SK-N-DZ (cell line): ENCODE measurements around a stretch of chr22.

DNA sequence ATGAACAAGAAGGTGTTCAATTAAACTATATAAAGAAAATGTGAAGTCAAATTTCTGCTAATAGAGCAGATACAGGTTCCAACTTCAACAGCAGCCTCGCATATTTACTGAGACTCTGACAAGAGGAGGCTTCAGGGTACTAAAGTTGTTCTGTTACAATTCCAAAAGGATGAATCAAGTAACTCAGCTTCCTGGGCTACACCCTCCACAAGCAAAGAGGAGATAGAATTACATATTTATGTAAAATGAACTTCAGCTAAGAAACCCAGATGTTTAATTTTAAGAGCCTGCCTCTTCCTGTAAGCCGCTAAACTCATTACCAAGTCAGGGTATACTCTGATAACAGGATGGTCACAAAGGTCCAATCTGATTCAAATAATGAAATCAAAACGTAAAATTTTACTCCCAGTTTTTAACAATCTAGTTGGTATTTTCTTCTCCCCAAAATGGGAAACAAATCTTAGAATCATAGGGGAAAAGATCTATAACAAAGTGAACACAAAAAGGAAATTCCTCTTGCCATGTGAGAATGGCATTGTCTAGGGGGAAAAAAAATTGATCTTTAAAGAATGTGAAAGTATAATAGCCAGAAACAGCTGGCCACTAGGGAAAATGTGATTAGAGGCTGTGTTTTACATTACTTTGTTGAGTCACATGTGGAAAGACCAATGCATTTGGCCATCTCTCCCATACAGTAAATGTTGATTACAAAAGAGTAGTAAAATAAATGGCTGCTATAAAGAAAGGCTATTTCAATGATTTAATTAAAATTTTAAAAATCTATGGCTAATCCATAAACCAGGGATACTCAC is 30.9 kb downstream of the CHEK2 start:
RAMPAGE:
- cytosol, long total RNA = no peak
- nucleus, long total RNA = no peak

RAMPAGE:
- cytosol, long total RNA = no peak
- nucleus, long total RNA = no peak
Observed at GRCh38 chr22:28772259-28772498, 316 bp upstream of the CCDC117 start.

RAMPAGE:
- cytosol, long total RNA = no peak
- nucleus, long total RNA = no peak
Observed at GRCh38 chr22:28903042-28903409, 19.7 kb downstream of the ZNRF3 start.

RAMPAGE:
- cytosol, long total RNA = no peak
- nucleus, long total RNA = no peak
Observed at GRCh38 chr22:28917795-28918529, 34.6 kb downstream of the ZNRF3 start.

GRCh38 chr22:29117771-29118321 is 45.0 kb downstream of the KREMEN1 start:
RAMPAGE:
- cytosol, long total RNA = no peak
- nucleus, long total RNA = no peak

DNA sequence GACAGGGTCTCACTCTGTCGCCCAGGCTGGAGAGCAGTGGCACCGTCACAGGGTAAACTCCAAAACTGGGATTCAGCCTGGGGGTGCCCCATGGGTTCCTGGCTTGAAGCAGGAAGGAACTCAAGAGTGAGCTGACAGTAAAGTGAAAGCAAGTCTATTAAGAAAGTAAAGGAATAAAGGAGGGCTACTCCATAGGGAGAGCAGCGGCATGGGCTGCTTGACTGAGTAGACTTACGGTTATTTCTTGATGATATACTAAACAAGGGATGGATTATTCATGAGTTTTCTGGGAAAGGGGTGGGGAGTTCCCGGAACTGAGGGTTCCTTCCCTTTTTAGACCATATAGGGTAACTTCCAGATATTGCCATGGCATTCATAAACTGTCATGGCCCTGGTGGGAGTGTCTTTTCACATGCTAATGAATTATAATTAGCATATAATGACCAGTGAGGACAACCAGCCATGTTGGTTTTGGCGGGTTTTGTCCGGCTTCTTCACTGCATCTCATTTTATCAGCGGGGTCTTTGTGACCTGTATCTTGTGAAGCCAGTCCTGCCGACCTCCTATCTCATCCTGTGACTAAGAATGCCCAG is 52.9 kb upstream of the EMID1 start:
RAMPAGE:
- cytosol, long total RNA = no peak
- nucleus, long total RNA = no peak

RAMPAGE:
- cytosol, long total RNA = no peak
- nucleus, long total RNA = no peak
Observed at GRCh38 chr22:29260127-29260864, 7.5 kb downstream of the RHBDD3 start.

RAMPAGE:
- cytosol, long total RNA = no peak
- nucleus, long total RNA = no peak
Observed at GRCh38 chr22:29270239-29271200, 2.5 kb downstream of the EWSR1 start.

DNA sequence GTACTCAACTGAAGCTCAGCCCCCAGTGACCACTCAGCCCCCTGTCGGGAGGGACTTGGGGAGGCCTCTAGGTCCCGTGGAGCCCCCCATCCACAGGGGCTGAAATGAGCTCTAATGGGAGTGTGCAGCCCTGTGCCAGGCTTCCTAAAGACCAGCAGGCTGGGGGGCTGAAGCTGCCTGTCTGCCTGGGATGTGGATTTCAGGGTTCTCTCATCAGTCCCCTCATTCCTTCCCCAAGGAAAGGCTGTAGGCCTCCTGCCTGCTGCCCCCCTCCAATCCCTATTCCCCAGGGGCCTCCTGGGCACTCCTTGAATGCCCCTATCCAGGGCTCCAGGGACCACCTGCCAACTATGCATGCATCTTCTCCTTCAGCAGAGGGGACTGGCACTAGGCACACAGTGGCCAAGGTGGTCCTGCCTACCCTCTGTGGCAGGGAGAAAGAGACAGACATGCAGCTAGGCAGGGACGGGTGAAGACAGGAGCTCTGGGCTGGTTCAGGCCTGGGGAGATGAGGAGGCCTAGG is 3.0 kb upstream of the RASL10A start:
RAMPAGE:
- cytosol, long total RNA = no peak
- nucleus, long total RNA = no peak

DNA sequence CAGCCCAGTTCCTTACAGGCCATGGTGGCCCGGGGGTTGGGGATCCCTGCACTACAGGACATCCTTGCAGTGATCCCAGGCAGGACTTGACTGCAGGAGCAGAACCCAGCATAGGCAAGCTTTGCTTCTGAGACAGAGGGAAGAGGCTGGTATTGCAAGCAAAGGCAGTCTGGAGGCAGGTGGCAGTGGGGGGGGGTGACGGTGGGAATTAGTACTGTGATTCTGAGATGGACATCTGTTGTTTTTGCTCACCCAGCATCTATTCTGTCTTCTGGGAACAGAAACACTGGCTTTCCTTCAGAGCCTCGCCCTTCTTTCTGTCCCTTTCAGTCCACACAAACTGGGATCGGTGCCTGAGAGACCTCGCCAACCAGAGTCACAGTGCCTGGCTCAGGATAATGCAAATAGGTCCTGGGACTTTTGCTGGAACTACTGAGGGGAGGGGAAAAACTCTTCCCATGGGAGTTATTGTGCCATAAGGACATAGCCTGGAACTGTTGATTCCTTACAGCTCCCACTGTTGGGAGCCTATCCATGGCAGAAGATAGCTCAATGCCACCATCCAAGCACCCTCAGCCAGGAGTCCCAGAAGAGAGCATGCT is 31.2 kb upstream of the RASL10A start:
RAMPAGE:
- cytosol, long total RNA = no peak
- nucleus, long total RNA = no peak

GRCh38 chr22:29363598-29363797 is 24.9 kb downstream of the AP1B1 start:
RAMPAGE:
- cytosol, long total RNA = no peak
- nucleus, long total RNA = no peak

GRCh38 chr22:29678012-29678430 is 41.8 kb upstream of the CABP7 start:
RAMPAGE:
- cytosol, long total RNA = no peak
- nucleus, long total RNA = no peak

DNA sequence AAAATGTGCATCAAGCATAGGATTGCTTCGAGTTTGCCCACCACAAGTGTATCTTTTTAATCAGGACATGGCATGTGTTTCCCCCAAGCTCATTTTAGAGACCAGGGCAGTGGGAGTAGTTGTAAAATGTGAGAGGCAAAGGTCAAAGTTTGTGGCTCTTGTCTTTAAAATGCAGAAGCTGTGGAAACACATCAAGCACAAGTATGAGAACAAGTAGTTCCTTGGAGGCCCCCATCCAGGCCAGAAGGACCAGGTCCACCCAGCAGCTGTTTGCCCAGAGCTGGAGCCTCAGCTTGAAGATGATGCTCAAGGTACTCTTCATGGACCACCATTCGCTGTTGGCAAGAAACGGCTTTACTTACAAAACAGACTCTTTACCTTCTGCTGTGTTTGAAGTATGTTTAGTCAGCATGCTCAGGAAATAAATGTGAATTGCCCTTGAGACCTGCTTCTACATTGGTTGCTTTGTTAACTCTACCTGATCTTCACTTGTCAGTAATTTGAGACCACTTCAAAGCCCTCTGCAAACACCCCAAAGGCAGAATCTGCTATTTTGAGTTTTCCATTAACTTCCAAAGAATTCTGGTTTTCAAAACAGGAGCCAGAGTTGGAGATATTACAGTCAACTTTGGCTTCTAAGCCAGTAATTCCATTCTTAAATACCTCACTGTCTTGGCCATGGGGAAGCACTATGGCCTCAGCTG is 2.5 kb downstream of the UQCR10 start:
RAMPAGE:
- cytosol, long total RNA = no peak
- nucleus, long total RNA = no peak

RAMPAGE:
- cytosol, long total RNA = no peak
- nucleus, long total RNA = no peak
Observed at GRCh38 chr22:30002709-30003542, 77.3 kb upstream of the HORMAD2 start.

DNA sequence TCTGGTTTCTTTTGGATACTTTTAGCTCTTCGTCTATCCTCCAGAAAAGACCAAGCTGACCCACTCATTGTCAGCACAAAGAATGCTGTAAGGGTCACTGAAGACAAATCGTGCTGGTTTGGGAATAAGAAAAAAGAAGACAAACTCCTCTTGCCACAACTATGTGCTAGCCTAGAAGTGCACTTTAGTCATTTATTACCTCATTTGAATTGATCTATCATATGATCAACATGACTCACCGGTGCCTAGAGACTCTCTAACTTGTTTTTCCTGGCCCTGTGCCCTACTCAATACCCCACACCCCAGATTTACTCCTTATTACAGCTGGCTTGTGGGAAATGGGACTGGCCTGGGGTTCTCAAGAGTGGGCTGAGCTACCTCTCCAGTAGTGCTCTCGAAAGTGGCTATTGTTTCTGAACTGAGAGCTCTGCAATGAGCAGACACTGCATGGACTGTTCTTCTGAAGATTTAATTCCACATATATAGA is 35.9 kb upstream of the HORMAD2 start:
RAMPAGE:
- cytosol, long total RNA = no peak
- nucleus, long total RNA = no peak

DNA sequence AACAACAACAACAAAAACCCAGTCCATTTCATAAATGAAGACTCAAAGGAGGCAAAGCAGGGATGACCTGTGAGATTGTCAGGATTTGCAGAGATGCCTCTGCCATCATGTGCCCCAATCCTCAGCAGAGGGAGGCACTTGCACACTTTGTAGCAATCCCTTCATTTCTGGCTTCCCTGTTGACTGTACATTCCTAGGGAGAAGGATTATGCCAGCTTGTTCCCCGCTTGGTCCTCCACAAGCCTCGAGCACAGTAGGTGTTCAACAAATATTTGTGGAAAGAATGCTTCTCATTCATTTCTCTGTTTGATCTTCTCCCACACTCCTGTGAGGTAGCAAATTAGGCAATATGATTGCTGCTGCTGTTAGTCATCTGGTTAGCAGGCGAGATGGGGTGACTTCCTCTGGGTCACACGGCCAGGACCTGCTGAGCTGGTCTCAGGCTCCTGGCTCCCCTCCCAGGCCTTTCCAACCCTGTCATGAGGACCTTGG is 34.1 kb downstream of the LIF start:
RAMPAGE:
- cytosol, long total RNA = no peak
- nucleus, long total RNA = no peak

RAMPAGE:
- cytosol, long total RNA = no peak
- nucleus, long total RNA = no peak
Observed at GRCh38 chr22:30252290-30253033, 5.9 kb upstream of the LIF start.

GRCh38 chr22:30261019-30261927 is 5.4 kb downstream of the OSM start:
RAMPAGE:
- cytosol, long total RNA = no peak
- nucleus, long total RNA = no peak

RAMPAGE:
- cytosol, long total RNA = no peak
- nucleus, long total RNA = no peak
Observed at GRCh38 chr22:30304432-30305182, 15.3 kb upstream of the CASTOR1 start.

DNA sequence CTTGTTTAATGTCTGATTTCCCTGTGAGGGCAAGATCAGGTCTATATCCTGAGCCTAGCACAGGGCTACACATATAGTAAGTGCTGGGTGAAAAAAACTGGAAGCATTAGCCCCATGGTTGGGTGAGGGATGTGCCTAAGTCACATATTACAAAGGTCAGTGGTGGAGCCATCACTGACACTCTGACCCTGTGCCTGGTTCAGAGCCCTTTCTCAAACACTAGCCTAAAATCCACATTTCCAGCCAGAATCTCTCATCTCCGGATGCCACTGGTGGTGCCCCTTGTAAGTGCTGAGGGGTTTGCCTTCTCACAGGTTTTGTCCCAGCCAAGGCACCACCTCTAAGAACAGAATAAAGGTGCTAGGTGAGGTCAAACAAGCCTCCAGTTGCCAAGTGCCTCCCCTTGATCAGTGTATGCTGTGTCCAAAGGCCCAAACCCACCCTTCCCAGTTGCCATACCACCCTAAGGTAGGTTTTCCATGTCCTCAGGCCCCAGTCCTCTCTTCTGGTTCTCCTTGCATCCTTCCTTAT is 8.9 kb downstream of the TBC1D10A start:
RAMPAGE:
- cytosol, long total RNA = no peak
- nucleus, long total RNA = no peak